ENCODE measurements around the genes LCN15, AJM1, PHPT1, MAMDC4, DPP7, TMEM210 and STPG3.

GRCh38 chr9:136764334-136764784 lies at the start of gene LCN15:
TSS of gene LCN15 (minus strand) at chr9:136764518.
- PRO-cap = no peak
CAGE:
- cytosol, long polyA plus RNA = no peak
- long polyA plus RNA = no peak
- nucleus, long polyA plus RNA = no peak

DNA sequence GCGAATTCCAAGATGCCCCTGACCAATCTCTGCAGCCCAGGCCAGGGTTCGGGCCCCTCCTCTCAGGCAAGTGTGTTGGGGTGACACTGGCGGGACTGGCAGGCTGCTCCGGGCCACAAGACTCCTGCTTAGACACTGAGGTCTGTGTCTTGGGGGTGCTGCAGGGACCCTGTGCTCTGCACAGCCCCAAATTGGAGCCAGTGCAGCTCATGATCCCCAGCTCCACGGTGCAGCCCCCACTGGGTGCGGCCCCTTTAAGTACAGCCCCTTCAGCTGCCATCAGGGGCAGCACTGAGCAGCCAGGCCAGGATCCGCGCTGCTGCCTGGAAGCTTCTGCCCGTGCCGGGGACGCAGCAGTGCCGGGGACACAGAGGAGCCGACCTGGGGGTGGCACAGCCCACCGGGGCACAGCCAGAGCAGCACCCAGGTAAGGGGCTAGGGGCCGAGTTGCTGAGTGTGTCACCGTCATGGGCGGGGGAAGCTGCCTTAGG lies at the start of gene AJM1:
Gene AJM1 (plus strand): TSS at position 316 of the 491 bp plus-strand sequence.
- PRO-cap = no peak
CAGE:
- cytosol, long polyA plus RNA = no peak
- long polyA plus RNA = no peak
- nucleus, long polyA plus RNA = no peak

GRCh38 chr9:136849318-136849895 lies at the start of gene PHPT1:
TSS of gene PHPT1 (plus strand) at chr9:136849409.
- PRO-cap = bidirectional peak, plus-strand start at chr9:136849410, minus-strand start at chr9:136849212
CAGE:
- cytosol, long polyA plus RNA = start-site peak on the plus strand at chr9:136849377-136850085, 10,526 and 8,349 reads in 2 replicates
- long polyA plus RNA = start-site peak on the plus strand at chr9:136849395-136849419, 3,126 and 2,250 reads in 2 replicates
- nucleus, long polyA plus RNA = start-site peak on the plus strand at chr9:136849377-136849430, 4,350 and 5,261 reads in 2 replicates; start-site peak on the plus strand at chr9:136849692-136849885, 482 and 1,601 reads in 2 replicates

DNA sequence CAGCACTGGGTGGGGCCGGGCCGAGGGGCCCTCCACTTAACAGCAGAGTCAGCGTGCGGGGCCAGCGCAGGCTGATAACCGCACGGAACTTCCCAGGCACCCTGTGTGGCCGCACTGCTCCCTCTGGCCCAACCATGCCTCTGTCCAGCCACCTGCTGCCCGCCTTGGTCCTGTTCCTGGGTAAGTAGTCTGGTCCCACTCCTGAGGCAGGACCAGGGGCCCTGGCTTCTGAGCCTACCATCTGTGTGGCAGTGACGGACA lies at the start of gene MAMDC4:
Gene MAMDC4 (plus strand): TSS at position 64 of the 261 bp plus-strand sequence.
- PRO-cap = no peak
CAGE:
- cytosol, long polyA plus RNA = no peak
- long polyA plus RNA = no peak
- nucleus, long polyA plus RNA = no peak

DNA sequence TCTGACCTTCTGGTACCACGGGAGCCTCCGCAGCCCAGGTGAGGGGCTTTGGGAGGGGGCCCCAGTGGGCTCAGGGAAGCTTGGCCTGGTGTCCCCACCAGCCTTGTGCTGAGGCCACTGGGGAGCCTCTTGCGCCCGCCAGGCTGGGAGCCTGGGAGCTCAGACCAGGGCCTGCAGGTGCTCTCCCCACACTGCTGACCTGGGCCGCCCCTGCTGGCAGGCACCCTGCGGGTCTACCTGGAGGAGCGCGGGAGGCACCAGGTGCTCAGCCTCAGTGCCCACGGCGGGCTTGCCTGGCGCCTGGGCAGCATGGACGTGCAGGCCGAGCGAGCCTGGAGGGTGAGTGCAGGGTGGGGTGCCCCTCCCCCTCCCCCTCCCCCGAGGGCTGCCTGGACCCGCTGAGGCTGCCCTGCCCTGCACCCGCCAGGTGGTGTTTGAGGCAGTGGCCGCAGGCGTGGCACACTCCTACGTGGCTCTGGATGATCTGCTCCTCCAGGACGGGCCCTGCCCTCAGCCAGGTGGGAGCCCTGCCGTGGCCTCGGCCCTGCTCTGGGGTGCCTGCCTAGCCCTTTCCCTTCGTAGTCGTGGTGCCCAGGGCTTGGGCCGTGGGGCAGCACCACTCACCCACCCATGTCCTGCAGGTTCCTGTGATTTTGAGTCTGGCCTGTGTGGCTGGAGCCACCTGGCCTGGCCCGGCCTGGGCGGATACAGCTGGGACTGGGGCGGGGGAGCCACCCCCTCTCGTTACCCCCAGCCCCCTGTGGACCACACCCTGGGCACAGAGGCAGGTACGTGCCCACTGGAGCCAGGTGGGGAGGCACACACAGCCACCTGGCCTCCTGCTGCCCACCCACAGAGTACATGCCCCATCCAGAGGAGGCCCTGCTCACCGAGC lies 5.9 kb downstream of the MAMDC4 start:
- PRO-cap = no peak
CAGE:
- cytosol, long polyA plus RNA = no peak
- long polyA plus RNA = no peak
- nucleus, long polyA plus RNA = no peak

GRCh38 chr9:136939413-136939702 lies 5.2 kb downstream of the FBXW5 start:
- PRO-cap = no peak
CAGE:
- cytosol, long polyA plus RNA = no peak
- long polyA plus RNA = no peak
- nucleus, long polyA plus RNA = no peak

DNA sequence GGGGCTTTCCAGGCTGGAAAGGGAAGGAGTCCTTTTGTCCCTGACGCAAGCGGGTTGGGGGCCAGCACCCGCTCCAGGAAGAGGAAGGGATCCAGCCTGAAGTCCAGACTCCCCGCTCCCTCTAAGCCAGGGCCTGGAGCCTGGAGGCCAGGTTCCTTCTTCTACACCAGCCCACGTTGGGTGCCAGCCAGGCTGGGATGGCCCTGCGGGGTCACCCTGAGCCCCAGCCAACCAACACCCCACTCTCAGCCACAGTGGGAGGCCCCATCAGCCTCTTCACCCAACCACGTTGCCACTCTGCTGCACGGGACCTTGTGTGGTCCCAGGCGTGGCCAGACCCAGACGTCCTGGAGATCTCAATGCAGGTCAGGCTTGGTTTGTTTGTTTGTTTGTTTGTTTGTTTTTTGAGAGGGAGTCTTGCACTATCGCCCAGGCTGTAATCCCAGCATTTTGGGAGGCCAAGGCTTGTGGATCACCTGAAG lies 1.0 kb upstream of the FUT7 start:
- PRO-cap = no peak
CAGE:
- cytosol, long polyA plus RNA = no peak
- long polyA plus RNA = no peak
- nucleus, long polyA plus RNA = no peak

DNA sequence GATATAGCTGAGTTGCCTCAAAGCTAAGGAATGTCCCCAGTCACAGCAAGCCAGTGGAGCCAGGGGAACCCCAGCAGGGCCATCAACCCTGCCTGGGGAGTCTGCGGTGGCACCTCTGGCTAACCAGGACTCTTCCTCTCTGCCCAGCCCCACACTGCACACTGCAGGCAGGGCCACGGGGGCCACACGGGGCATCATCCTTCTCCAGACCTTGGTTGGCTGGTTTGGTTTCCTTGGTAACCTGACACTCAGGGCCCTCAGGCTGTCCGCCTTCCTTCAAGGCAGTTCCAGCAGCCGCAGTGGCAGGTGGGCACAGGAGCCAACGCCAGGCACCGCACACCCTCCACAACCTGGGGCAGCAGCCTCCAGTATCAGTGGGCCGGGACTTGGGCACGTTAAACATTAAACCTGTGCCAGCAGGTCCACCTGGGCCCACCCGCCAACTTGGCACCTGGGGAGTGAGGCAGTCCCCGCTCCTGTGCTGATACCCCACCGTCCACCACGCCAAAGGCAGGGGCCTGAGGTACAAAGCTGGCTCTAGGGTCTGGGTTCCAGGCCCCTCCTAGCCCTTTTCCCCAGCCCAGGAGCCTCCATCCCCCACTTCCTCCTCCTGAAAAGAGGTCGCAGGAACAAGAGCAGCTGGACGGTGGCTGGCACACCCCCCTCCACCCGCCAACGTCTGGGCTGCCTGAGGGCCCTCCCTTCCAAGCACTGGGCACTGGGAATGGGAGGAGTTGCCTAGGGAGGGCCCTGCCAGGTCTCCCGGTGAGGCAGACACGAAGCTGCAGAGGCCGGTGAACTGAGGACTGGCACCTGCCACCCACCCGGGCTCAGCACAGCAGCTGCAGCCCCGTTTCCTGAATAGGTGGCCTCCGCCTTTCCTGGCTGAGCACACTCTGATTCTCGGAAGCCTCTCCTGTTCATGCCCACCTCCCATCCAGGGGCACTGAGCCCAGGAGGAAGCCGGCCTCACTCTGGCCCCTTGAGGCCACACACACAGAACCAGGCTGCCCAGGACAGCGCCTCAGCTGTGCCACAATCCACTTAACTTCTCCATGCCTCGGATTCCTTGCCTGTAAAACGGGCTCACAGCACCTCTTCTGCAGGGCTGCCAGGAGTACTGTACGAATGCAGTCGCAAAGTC lies 1.7 kb downstream of the NPDC1 start:
- PRO-cap = no peak
CAGE:
- cytosol, long polyA plus RNA = no peak
- long polyA plus RNA = no peak
- nucleus, long polyA plus RNA = no peak

GRCh38 chr9:137106522-137107101 lies 7.9 kb downstream of the DPP7 start:
- PRO-cap = no peak
CAGE:
- cytosol, long polyA plus RNA = no peak
- long polyA plus RNA = no peak
- nucleus, long polyA plus RNA = no peak

DNA sequence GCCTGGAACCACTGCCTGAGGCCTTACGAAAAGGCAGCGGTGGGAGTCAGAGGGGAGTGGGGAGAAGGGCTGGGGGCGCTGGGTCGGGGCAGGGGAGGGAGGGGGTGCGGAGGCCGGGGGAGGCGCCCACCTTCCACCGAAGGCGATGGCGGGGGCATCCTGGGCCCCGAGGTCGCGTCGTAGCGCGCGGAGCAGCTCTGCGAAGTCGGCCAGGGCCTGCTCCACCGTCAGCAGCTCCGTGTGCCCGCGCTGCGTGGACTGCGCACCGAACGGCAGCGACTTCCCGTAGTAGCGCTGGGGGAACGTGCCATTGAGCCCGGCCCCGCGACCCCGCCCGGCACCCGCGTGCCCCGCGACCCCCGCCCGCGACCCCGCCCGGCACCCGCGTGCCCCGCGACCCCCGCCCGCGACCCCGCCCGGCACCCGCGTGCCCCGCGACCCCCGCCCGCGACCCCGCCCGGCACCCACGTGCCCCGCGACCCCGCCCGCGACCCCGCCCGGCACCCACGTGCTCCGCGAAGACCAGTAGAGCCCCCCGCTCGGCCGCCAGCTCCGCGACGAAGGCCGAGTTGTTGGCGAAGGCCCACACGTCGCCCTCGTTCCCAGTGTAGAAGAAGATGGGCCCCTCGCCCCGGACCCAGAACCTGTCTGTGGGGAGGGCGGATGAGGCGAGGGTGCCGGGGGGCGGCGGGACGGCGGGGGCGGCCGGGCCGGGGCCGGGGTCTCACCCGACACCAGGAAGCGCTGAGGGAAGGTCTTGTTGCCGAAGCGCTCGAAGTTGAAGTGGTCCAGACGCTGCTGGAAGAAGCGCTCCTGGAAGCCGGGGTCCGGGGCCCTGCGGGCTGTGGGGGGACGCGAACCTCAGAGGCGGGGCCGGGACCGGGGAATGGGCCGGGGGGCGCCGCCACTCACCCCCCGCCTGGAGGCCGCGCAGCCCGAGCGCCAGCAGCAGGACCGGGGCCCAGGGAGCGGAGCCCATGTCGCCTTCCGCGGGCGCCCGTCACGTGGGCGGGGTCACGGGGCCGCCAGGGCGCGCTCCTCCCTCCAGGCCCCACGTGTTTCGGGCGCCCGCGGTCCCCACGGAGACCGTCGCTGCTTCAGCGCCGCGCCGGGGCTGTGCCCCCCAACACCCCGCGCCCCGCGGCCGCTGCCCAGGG lies at the start of gene DPP7:
Gene DPP7 (minus strand): TSS at position 999 of the 1,157 bp plus-strand sequence.
- PRO-cap = bidirectional peak, plus-strand start at position 1,016 of the sequence, minus-strand start at position 979 of the sequence
CAGE:
- cytosol, long polyA plus RNA = no peak
- long polyA plus RNA = start-site peak on the minus strand centred at position 994 of the sequence, 34 bp wide, 51 and 68 reads in 2 replicates
- nucleus, long polyA plus RNA = no peak

GRCh38 chr9:137171917-137172285 lies at the start of gene TMEM210:
TSS of gene TMEM210 (minus strand) at chr9:137172056.
- PRO-cap = no peak
CAGE:
- cytosol, long polyA plus RNA = no peak
- long polyA plus RNA = no peak
- nucleus, long polyA plus RNA = no peak

GRCh38 chr9:137197828-137198202 lies 2.7 kb downstream of the TPRN start:
- PRO-cap = no peak
CAGE:
- cytosol, long polyA plus RNA = no peak
- long polyA plus RNA = no peak
- nucleus, long polyA plus RNA = no peak

DNA sequence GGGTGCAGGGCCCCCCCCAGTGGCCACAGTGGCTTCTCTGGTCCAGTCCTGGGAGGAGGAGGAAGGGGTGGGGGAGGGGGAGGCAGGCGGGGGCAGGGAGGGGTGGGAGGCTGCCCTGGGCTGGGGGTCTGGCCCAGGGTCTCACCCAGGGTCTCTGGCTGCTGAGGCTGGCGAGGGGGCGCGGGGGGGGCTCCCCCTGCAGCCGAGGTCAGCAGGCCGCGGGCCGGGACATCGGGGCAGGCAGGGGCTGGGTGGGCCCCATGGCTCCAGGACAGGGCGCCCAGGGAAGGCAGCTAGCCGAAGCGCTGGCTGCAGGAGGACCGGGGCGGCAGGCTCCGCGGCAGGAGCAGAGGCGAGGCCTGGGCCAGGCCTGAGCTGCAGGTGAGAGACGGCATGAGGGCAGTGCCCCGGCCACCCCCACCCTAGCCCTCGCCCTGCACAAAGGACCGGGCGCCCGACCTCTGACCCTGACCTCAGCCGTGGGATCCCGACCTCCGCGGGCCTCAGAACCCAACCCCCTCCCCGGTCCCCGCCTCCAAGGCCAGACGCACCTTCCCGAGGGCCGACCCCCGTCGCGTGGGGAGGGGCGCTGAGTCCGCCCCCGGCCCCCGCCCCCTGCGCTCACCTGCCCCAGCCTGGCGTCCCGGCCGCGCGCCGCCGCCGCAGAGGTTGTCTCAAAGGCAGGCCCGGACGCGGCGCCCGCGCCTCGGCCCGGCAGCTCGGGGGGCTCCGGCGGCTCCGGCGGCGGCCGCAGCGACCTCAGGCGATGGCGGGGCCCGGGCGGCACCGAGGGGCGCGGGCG lies 475 bp downstream of the RNF208 start:
- PRO-cap = bidirectional peak, plus-strand start at position 677 of the sequence, minus-strand start at position 486 of the sequence
CAGE:
- cytosol, long polyA plus RNA = no peak
- long polyA plus RNA = no peak
- nucleus, long polyA plus RNA = no peak

GRCh38 chr9:137222906-137223229 lies 828 bp upstream of the RNF208 start:
- PRO-cap = no peak
CAGE:
- cytosol, long polyA plus RNA = no peak
- long polyA plus RNA = no peak
- nucleus, long polyA plus RNA = no peak

DNA sequence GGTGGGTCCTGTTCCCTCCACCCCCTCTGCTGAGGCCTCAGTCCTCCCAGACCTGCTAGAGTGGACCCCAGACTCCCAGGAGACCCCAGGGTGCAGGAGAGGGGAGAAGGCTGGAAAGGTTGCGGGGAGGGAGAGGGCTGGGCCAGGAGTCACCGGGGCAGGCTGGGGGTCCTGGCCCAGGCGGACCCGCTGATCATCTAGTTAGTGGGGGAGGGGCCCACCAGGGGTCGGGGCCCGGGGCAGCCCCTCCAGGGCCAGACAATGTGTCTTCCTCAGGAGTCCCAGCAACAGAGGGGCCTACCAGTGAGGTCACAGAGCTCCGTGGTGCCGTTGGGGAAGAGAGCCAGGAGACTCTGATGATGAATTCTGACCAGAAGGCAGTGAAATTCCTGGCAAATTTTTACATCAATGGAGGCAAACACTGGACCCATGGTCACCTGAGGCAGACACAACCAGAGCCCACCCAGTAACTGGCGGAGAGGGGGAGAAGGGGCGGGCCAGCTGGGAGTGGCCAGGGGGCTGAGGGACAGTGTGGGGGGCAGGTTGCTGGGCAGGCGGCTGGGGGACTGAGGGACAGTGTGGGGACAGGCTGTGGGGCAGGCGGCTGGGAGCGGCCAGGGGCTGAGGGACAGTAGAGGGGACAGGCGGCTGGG lies at the start of gene STPG3:
Gene STPG3 (plus strand): TSS at position 356 of the 653 bp plus-strand sequence.
- PRO-cap = no peak
CAGE:
- cytosol, long polyA plus RNA = no peak
- long polyA plus RNA = no peak
- nucleus, long polyA plus RNA = no peak

GRCh38 chr9:137280713-137281187 lies 3.2 kb downstream of the TOR4A start:
- PRO-cap = no peak
CAGE:
- cytosol, long polyA plus RNA = no peak
- long polyA plus RNA = no peak
- nucleus, long polyA plus RNA = no peak

DNA sequence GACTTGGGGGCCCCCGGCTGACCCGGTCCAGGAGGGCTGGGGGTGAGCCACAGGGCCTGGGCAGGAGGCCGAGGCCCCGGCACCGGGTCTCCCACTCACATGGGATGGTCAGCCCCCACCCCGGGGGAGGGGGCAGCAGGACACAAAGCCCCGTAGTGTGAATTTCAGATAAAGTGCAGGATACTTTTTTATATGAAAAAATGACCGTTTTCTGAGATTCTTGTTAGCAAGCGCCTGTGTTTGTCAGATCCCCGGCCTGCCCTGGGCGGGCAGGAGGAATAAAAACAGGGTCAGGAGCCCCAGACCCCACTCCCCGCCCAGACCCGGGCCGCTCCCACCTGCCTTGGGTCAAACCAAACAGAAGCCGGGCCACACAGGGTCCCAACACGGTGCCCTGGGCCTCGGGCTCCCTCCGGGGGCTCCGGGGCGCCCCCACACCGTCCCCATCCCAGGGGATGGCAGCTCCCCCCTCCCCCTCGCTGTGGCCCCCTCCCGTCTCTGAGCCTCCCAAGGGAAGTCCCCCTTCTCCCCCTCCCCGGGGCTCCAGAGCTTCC lies 13.5 kb upstream of the NRARP start:
- PRO-cap = no peak
CAGE:
- cytosol, long polyA plus RNA = no peak
- long polyA plus RNA = no peak
- nucleus, long polyA plus RNA = no peak

DNA sequence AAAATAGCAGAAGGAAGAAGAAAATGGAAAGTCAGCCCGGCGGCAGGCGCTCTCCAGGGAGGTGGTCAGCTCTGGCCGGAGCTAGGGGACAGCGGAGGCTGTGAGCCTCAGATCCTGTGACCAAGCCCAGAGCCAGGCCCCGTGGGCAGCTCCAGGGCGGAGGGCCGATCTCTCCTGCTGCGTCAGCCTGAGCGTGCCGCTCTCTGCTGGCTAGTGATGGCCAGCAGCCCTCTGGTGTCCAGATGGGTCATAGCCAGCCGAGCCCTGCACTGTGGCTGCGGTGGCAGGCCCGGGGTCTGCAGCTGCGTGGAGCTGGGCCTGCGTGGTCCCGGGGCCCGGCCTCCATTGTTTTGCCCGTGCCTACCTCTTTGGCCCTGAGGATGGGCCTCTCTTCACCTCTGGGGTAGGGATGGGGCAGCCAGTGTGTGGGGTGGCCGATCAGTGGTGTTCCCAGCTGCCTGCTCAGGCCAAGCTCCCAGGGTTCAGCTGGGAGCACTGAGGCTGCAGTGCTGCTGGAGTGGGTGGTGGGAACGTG lies 17.0 kb upstream of the NRARP start:
- PRO-cap = no peak
CAGE:
- cytosol, long polyA plus RNA = no peak
- long polyA plus RNA = no peak
- nucleus, long polyA plus RNA = no peak

GRCh38 chr9:137423769-137424445 lies 714 bp downstream of the NOXA1 start:
- PRO-cap = no peak
CAGE:
- cytosol, long polyA plus RNA = no peak
- long polyA plus RNA = no peak
- nucleus, long polyA plus RNA = no peak

GRCh38 chr9:137433107-137434076 lies 7.8 kb downstream of the ENTPD8 start:
- PRO-cap = no peak
CAGE:
- cytosol, long polyA plus RNA = no peak
- long polyA plus RNA = no peak
- nucleus, long polyA plus RNA = no peak

Data from A549 (cell line).